ENCODE measurements around the genes SLC30A1 and NEK2.

GRCh38 chr1:207941483-207942115 lies 30.7 kb upstream of the CD34 start:
- RRBS, 2 experiments = no CpG with 5 or more reads among the region's 11 CpGs

- RRBS, 2 experiments = no CpG with 5 or more reads among the region's 4 CpGs
Measured at GRCh38 chr1:207992509-207992895, 81.6 kb upstream of the CD34 start.

GRCh38 chr1:208029972-208030947 lies 119.3 kb upstream of the CD34 start:
- RRBS, 2 experiments = no CpG with 5 or more reads among the region's 12 CpGs

DNA sequence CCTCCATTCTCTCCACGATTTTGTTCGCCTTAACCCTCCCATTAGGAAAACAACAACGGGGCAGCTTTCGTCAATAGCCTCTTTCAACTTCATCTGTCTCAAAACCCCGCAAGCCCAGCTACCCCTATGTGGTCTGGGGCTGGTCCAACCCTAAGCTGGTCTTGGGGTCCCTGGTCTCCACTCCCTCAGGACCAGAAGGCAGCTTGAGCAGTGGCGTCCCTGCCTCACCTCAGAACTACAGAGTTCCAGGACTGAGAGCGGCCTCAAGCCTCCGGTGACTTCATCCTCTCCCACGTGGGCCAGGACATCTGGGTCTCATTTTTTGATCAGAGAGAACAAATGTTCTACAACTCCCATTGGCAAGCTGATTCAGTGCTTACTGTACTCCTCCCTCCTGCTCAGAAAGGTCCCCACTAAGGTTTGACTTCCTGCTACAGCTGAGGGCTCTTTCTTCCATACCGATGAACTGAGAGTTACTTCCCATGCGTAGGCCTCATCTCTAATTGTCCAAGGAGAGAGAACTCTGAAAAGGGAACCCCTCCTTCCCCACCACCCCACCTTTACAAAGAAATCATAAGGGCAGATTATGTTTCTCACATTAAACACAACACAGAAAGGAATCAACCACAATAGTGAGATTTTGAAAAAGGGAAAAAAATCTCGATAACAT lies 78.5 kb downstream of the PLXNA2 start:
- RRBS, 2 experiments = no CpG with 5 or more reads among the region's 12 CpGs

GRCh38 chr1:208179296-208179758 lies 64.9 kb downstream of the PLXNA2 start:
- RRBS, 2 experiments = 28 to 44% methylated on average over 1 of the region's 5 CpGs

- RRBS, 2 experiments = no CpG with 5 or more reads among the region's 9 CpGs
Measured at GRCh38 chr1:208234484-208235248, 9.5 kb downstream of the PLXNA2 start.

DNA sequence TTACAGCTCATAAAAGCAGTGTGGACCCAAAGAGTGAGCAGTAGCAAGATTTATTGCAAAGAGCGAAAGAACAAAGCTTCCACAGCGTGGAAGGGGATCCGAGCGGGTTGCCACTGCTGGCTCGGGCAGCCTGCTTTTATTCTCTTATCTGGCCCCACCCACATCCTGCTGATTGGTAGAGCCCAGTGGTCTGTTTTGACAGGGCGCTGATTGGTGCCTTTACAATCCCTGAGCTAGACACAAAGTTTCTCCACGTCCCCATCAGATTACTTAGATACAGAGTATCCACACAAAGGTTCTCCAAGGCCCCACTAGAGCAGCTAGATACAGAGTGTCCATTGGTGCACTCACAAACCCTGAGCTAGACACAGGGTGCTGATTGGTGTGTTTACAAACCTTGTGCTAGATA lies 243.7 kb upstream of the PLXNA2 start:
- RRBS, 2 experiments = no CpG with 5 or more reads among the region's 7 CpGs

DNA sequence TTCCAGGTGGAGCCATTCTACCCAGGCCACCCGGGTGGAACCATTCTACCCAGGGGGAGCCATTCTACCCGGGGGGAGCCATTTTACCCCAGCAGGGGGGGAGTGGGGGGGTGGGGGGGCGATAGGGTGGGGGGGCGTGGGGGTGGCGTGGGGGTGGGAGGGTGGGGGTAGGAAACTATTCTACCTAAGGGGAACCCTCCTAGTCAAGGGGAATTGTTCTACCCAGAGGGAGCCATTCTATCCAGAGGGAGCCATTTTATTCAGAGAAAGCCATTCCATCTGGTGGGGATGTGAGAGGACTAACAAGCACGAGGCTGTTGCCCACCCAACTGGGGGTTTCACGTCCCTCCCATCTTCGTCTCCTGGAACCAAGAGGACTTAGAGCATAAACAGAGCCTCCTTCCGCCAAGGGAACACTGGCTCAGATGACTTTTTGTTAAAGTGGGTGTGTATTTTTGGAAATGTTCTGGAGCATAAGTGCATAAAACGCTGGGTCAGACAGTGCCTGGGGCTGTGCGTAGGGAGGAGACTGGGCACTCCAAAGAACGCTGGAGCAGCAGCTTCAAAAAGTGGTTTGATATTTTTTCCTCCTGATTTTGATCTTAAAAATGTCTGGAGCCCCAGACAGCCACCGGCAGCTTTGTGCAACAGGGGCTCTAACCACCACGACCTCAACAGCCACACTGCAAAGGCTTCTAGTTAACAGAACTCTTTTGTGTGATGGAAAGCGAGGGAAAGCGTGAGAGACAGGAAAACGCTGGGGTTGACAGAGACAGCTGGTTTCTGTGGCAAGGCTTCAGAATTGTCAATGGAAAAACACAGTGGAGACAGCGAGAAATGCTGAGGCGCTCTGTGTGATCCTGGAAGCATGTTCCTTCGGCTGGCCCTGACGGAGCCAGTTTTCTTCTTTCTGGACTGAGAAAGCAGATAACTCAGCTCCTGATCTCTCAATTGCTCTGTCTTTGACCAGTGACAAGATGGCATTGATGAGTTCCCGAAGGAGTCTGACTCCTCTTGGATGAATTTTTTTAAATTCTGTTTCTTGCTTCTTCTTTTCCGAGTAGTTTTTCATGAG lies 363.6 kb upstream of the CAMK1G start:
- RRBS, 2 experiments = 0% methylated on average over 1 of the region's 23 CpGs; no CpG with 5 or more reads in 1 of the 2 experiments

GRCh38 chr1:209231536-209232312 lies 351.8 kb upstream of the CAMK1G start:
- RRBS, 2 experiments = 28 to 35% methylated on average over 41 to 42 of the region's 82 CpGs

DNA sequence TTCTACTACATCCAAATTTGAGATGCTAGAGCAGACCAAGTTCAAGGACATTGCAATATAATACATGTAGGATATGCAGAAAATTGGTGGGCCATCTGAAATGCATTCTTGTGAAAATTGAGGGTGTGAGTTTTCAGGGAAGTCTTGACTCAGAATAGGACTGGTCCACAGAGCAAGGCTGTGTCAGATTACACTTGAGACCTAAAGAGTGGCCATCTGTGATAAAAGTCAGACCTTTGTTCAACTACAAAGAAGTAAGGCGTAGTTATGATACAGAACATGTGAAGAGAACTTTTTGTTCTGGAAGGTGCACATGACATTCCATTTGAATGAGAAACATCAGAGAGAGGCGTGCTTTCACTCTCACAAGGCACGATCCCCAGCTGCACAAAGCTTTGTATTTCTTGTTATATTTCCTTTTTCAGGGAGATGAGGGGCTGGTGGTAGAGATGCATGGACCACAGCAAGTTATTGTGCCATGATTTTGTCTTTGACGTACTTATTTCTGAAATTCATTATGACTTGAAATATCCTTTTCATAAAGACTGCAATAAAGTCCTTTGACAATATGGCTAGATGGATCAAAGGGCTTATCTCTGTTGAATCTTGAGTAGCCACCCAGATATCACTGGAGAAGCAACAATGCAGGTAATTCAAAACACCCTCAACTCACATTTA lies 45.7 kb downstream of the UTP25 start:
- RRBS, 2 experiments = no CpG with 5 or more reads among the region's 4 CpGs

DNA sequence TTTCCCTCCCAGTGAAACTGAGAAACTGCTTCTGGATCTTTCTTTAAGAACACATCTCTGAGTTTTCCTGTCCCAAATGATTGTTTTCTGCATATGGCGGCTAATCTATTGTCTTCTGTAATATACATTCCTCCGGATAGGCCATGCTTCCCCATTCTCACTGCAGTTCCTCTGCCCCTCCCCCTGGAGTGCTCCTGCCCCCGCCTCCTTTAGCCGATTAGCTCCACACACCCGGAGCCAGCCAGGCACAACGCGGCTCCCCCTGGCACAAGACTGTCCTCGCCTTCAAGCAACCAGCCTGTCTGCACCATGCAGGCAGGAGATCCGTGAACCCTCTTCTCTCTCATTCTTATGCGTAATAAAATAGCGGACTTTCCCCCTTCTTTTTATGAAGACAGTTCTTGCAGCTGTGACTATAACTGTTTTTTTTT lies 18.0 kb downstream of the SERTAD4 start:
- RRBS, 2 experiments = 16 to 17% methylated on average over 4 of the region's 11 CpGs

- RRBS, 2 experiments = no CpG with 5 or more reads among the region's 7 CpGs
Measured at GRCh38 chr1:210257934-210258513, 25.4 kb downstream of the SERTAD4 start.

DNA sequence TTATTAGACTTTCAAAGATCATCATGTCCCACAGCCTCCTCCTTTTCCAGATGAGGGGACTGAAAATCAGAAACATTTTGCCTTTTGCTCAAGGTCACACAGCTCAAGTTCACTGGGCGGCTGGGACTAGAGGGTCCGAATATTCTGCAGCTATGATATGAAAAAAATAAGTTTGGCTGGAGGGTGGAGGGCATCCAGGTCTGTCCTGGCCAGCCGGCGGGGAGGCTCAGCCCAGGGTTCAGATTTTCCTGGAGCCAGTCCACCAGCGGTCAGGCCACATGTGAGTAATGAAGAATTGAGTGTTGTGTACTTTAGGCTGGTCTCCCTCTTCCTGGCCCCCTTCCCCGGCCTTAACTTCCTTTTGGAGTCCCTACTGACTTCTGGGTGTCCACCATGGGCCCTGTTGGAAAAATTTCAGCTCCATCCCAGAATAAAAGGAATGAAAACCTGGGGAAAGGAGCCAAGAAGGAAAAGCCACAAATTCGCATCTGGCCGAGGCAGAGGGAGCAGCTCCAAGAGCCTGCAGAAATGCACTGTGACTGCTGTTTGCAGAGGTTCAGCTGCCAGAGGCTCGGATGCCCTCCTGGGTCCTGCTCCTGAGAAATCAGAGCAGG lies 35.6 kb upstream of the HHAT start:
- RRBS, 2 experiments = no CpG with 5 or more reads among the region's 9 CpGs

GRCh38 chr1:210363007-210363206 lies 34.2 kb downstream of the HHAT start:
- RRBS, 2 experiments = no CpG with 5 or more reads among the region's 2 CpGs

GRCh38 chr1:211260212-211261219 lies 1.4 kb downstream of the RCOR3 start:
- RRBS, 2 experiments = 2% methylated on average over 19 of the region's 59 CpGs

- RRBS, 2 experiments = under 1 to 2% methylated on average over 35 to 37 of the region's 104 CpGs
Measured at GRCh38 chr1:211578454-211579354, at the start of gene SLC30A1. Gene SLC30A1, minus strand, starts transcription at chr1:211579161.

DNA sequence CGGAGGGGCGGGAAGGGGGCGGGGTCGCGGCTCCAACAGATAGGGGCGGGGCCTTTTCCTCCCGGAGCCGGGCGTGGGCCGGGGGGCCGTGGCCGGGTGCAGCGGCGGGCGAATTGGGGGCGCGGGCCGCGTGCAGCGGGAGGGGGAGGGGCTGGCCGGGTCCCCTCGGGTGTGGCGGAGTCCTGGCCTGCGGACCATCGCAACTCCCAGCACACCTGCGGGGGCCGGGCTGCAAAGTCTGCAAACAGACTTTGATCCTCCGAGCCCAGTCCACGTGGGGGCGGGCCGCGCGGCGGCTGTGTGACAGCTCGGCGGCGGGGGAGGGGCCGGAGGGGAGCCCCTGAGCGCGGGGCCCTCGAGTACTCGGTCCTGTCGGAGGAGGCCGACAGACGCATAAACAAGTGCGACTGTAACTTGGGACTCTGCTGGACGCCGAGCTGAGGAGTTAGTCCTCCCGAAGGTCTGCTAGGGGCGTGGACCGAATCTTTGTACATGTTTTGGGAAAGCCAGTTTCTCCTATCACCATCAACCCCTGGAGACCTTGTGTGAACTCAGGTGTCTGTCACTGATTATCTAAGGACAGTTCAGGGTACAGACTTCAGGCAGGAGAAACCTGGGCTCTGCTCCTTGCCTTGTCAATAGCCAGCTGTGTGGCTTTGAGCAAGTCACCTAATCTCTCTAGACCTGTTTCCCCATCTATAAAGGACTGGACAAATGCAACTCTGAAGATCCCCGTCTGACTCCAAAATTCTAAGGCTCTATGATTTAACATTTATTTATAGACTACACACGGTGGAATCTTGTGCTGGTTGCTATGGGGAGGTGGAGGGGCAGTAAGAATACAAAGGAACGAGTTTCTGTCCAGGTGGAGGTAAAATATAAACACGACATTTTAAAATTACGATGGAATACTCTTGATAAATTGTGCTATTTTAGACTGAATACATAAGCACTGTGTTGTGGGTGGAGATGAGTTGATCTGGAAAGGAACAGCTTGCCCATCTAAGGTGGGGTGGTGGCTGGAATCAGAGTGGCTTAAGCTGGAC lies 717 bp upstream of the SLC30A1 start:
- RRBS, 2 experiments = 1 to 2% methylated on average over 21 of the region's 56 CpGs

GRCh38 chr1:211614654-211615103 lies 35.7 kb upstream of the SLC30A1 start:
- RRBS, 2 experiments = no CpG with 5 or more reads among the region's 11 CpGs

GRCh38 chr1:211630112-211631155 lies 45.0 kb downstream of the NEK2 start:
- RRBS, 2 experiments = no CpG with 5 or more reads among the region's 19 CpGs

- RRBS, 2 experiments = 3 to 9% methylated on average over 4 of the region's 70 CpGs
Measured at GRCh38 chr1:211674979-211676265, at the start of gene NEK2. Gene NEK2, minus strand, starts transcription at chr1:211675621.